Camera-type eye (tissue), 1 donor: ENCODE results near the genes CXXC1 and ELAC1.

GRCh38 chr18:49491102-49491569 lies 1.1 kb downstream of the RPL17 start:
- RAMPAGE, long total RNA = no peak

- RAMPAGE, long total RNA = no peak
Observed at GRCh38 chr18:49612592-49612974, 50.7 kb downstream of the LIPG start.

GRCh38 chr18:49724160-49724680 lies 89.1 kb downstream of the ACAA2 start:
- RAMPAGE, long total RNA = no peak

GRCh38 chr18:49725906-49726606 lies 87.3 kb downstream of the ACAA2 start:
- RAMPAGE, long total RNA = no peak

GRCh38 chr18:50096728-50097211 lies 98.2 kb downstream of the MYO5B start:
- RAMPAGE, long total RNA = no peak

GRCh38 chr18:50109945-50110690 lies 84.8 kb downstream of the MYO5B start:
- RAMPAGE, long total RNA = no peak

DNA sequence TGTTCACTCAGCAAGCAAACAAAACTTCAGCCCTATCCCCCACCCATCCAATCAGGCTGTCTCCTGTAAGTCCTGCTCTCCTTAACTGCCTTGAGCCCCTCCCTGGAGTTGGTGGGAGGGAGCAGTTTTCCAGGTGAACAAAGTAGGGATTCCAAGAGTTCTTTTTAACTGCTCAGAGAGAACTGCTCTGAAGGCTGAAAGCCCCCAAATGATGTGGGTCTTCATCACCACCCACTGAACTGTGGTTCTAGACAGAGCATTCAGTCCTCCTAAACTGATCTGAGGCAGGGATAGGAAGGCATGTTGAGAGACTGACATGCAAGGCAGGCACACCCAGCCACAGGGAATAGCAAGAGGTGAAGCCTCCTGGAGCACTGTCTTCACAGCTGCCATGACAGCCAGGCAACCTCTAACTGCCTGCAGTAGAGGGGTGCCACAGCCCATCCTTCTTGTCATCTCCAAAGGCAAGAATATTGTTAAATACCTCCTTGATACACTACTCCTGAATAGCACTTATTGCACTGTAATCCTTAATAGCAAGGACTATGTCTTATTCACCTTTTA lies 17.4 kb downstream of the MYO5B start:
- RAMPAGE, long total RNA = no peak

GRCh38 chr18:50287499-50288494 lies at the start of gene CXXC1:
CXXC1 (minus strand) TSS chr18:50287692.
- RAMPAGE, long total RNA = no peak

GRCh38 chr18:50658972-50659535 lies 99.2 kb downstream of the MAPK4 start:
- RAMPAGE, long total RNA = no peak

GRCh38 chr18:50967669-50968831 lies at the start of gene ELAC1:
ELAC1 (plus strand) TSS chr18:50968040.
- RAMPAGE, long total RNA = no peak

GRCh38 chr18:51066835-51067429 lies 36.9 kb downstream of the SMAD4 start:
- RAMPAGE, long total RNA = no peak

DNA sequence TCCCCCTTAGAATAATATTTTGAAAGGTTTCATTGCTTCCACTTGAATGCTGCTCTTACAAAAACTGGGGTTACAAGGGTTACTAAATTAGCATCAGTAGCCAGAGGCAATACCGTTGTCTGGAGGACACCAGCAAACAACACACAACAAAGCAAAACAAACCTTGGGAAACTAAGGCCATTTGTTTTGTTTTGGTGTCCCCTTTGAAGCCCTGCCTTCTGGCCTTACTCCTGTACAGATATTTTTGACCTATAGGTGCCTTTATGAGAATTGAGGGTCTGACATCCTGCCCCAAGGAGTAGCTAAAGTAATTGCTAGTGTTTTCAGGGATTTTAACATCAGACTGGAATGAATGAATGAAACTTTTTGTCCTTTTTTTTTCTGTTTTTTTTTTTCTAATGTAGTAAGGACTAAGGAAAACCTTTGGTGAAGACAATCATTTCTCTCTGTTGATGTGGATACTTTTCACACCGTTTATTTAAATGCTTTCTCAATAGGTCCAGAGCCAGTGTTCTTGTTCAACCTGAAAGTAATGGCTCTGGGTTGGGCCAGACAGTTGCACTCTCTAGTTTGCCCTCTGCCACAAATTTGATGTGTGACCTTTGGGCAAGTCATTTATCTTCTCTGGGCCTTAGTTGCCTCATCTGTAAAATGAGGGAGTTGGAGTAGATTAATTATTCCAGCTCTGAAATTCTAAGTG lies 53.2 kb downstream of the SMAD4 start:
- RAMPAGE, long total RNA = no peak

DNA sequence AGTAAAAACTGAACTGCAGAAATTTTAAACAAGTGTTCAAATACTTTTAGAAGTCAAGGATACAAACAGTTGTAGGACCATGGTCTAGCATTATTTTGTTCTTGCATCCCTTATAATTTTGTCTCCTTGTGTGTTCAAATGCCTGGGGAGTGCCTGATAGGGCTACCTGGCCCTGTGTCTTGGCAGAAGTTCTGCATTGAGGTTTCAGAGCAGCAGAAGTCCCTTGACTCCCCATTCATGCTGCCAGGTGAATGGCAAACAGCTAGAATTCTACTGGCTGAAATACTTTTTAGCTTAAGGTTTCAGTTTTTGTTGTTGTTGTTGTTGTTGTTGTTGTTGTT lies 379.4 kb upstream of the MEX3C start:
- RAMPAGE, long total RNA = no peak

DNA sequence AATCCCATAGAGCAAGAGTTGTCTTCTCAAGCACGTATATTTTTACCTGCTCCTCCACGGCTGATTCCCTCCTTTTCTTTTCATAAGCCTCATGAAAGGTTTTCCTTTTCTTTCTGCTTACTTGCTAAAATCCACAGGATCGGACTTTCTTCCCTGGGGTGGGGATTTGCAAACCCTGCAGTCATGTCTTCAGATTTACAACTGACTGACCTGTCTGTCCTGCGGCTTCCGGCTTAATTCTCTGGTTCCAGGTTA lies 66.3 kb upstream of the DCC start:
- RAMPAGE, long total RNA = no peak

- RAMPAGE, long total RNA = no peak
Observed at GRCh38 chr18:54222147-54222990, 2.1 kb downstream of the MBD2 start.

GRCh38 chr18:54269669-54270655 lies 645 bp downstream of the POLI start:
- RAMPAGE, long total RNA = no peak

DNA sequence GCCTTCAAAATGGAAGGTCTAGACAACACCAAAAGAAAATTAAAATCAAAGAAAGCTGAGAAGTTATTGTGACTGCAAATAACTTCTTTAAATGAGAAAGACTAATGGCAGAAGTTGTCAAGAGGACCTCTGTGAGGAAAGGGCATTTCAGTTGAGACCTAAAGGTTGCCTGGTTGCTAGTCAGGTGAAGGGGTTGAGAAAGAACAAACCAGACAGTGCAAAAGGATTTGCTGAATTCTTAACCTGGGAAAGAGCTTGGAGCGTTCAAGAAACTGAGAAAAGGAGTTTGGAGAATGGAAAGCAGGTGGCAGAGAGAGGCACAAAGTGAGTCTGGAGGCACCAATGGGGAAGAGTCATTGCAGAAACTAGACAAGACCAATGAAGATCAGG lies 5.3 kb downstream of the RAB27B start:
- RAMPAGE, long total RNA = no peak

GRCh38 chr18:55275316-55275934 lies 312.6 kb downstream of the TCF4 start:
- RAMPAGE, long total RNA = no peak

DNA sequence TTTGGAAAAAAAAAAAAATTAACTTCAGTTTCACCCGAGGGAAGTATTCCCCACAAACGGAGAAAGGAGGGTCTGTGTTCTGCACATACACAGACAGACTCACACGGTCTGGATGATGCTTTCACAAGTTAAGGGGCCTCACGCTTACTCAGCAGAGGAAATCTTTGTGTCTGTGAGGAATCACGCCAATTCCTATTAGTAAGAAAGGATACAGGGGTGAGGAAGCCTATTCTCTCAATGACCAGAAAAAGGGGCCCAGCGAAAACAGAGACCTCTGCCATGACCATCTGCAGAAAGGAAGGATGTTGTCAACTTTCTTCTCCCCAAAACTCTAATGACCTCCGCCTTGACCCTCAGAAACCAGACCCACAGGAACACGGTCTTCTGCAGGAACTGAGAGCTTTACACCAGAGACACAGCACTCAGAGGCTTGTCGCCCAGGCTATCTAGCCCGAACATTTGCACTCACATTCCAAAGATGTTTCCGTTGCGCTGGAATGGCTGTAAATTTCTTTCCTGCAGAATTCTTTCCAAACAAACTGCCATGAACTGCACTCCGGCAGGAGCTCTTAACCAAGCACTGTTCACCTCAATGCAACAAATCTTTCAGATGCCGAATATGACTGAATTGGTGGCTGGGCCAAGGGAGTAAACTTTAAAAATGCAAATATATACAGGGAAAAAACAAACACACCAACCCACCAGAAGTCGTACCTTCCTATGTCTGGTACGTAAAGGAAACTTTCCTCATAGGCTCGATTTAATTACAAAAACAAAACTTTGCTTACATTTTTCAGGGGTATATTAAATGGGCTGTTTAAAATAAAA lies 186.2 kb downstream of the TCF4 start:
- RAMPAGE, long total RNA = no peak

GRCh38 chr18:55721412-55721693 lies 133.4 kb upstream of the TCF4 start:
- RAMPAGE, long total RNA = no peak